Paraaortic lymph node (tissue), 1 donor: ENCODE measurements around a stretch of chr2.

GRCh38 chr2:189160481-189161099 is 19.0 kb downstream of the COL5A2 start:
- PRO-cap: no peak

GRCh38 chr2:189579409-189580532 is 815 bp downstream of the SLC40A1 start:
- PRO-cap: no peak

- PRO-cap: no peak
Observed at GRCh38 chr2:190159407-190159915, 21.2 kb upstream of the C2orf88 start.

DNA sequence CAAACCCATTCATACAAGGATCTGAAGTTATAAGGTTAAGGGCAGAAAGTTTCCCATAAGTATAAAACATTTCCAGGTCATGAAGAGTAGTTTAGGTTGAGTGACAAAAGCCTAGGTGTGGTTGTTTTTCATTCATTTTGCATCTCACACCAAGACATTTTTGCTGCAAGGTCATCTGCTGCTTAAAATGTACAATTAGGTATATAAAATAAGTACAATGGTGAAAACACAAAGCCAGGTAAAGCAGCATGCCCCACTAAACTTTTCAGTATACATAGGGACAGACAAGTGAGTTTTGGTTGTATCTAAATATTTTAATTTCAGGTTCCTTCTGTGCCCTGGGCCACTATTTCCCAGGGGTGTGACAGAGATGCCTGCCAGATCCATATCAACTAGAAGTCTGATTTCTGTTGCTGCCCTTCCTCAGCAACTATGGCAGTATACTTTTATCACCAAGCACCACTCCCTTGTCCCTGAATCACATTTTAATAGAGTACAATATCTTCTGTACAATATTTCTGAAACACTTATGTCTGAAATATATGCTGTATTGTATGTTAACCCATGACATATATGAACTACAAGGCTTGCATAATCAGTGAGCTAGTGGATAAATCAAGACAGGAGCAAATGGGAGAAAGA is 21.2 kb downstream of the C2orf88 start:
- PRO-cap: no peak

GRCh38 chr2:190477771-190478618 is 56.5 kb downstream of the NEMP2 start:
- PRO-cap: no peak

DNA sequence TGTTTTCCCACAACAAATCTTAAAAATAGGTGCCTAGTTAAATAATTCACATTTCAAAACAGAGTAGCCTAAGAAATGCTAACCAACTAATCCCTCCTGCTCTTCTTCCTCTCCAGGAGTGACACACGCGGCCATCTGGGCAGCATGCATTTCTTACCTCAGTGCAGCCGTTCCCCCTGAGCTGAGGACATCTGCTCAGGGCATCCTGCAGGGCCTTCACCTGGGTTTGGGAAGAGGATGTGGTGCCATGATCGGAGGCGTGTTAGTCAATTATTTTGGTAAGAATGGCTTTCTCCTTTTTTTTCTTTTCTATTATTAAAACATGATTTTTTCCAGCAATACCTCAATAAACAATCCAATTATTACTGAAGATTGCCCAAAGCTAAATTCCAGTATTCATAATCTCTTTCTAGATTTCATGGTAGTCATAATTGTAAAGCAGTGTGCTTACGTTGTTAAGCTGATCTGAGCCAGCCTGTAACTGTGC is 45.9 kb downstream of the NEMP2 start:
- PRO-cap: no peak

DNA sequence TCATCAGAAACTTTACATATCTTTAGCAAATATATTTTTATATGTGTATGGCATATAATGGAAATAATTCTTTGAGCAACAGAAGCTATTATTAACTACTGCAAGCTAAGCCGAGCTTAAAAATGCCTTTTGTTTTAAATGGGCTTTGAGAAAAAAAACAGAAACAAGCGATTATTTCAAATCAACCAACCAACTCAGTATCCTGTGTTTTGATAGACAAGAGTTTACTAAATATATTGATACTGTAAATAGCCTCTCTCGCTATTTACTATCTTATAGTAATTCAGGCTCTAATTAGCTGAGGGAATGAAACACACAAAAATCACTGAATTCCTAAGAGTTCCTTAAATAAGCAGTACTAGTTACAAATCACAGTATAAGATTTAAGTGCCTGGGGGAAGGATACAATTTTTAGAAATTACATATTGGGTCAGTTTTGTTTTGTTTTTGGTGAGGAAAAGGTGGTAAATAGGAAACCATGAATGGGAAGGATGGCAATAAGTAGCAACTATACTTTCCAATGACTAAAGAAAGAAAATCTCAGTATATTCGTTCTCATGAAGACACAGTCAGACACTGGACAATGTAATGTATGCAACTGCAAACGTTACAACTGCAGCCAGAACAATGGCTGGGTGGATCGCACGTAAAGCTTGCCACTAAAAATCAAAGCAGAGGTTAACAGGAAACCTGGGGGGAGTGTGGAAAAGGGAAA is 33.6 kb downstream of the NEMP2 start:
- PRO-cap: no peak

- PRO-cap: no peak
Observed at GRCh38 chr2:190900286-190901229, 19.9 kb downstream of the GLS start.

GRCh38 chr2:190948513-190949185 is 65.3 kb downstream of the STAT1 start:
- PRO-cap: no peak

DNA sequence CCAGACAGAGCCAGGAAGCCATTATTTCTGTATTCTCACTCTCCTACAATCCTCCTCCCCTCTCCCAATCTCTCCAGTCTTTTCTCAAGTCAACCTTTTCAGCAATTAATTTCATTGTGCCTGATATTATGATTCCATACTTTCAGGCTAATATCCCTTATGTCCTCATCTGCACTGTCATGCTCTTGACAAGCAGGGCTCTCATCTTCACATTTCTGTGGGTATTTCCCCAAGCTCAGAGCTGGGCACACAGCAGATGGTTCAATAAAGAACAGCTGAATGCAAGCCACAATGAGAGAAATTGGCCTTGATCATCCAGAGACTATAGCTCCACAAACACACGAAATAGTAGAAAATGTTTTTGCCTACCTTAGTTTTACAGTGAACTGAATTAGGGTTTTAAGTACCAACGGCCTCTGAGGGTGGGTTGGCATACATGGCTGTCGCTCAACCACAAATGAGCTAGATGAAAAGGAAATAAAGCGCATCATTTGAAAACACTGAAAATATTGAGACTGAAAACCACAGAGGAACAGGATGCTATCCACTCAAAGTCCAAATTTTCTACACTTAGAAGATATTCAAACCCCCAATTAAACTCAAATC is 47.5 kb upstream of the STAT1 start:
- PRO-cap: bidirectional peak, plus-strand start at position 519 of the sequence, minus-strand start at position 459 of the sequence

DNA sequence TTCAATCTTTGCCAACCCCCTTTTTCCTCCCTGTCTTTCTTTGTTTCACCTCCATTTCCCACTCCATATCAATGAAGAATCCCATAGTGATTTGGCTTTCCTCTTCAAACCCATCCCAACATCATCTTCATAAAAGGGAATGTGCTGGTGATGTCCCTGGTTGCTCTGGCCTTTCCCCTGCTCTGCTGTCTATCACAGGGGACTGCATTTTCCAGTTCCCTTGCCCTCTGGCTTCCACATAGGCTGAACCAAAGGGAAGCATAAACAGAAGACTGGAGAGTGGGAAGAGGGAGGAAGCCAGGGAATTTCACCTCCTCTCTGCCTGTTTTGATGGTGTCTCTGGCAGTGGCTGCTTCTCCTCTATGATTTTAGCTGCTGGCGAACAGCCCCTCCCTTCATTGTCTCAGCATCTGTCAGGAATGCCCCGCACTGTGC is 12.5 kb upstream of the MYO1B start:
- PRO-cap: unidirectional peak, plus-strand start at position 267 of the sequence

DNA sequence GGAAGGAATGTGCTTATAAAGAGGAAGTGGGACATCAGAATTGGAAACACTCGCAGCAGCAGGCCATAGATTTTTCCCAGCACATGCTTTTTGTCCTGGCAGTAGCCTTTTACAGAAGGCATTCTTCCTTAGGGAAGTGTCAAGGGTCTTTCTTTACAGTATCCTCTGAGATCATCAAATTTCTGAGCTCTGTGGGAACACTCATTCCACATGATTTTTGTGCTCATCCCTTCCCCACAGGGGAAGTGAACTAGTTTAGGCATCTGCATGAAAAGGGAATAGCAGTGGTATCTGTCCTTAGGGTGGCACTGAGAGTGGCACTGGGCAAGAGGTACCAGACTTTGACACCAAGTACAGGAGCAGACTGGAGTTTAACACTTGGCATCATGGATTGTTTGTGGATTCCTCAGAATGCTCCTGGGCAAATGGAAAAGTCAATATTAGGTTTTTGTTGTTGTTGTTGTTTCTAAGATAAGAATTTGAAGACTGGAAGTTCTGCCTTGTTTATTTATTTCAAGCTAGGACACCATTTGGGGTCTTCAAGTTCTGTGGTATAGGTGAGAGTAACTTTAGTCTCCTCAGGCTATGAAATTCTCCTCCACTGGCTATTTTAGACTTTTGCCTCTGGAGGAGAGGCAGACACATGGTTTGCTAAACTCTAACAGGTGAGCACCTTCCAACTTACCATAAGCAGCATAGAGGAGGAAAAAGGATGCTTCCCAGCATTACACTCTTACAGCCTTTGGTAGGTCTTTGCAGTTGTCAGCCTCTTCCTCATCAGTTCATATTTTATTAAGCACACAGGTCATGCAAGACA is 4.2 kb downstream of the MYO1B start:
- PRO-cap: no peak

DNA sequence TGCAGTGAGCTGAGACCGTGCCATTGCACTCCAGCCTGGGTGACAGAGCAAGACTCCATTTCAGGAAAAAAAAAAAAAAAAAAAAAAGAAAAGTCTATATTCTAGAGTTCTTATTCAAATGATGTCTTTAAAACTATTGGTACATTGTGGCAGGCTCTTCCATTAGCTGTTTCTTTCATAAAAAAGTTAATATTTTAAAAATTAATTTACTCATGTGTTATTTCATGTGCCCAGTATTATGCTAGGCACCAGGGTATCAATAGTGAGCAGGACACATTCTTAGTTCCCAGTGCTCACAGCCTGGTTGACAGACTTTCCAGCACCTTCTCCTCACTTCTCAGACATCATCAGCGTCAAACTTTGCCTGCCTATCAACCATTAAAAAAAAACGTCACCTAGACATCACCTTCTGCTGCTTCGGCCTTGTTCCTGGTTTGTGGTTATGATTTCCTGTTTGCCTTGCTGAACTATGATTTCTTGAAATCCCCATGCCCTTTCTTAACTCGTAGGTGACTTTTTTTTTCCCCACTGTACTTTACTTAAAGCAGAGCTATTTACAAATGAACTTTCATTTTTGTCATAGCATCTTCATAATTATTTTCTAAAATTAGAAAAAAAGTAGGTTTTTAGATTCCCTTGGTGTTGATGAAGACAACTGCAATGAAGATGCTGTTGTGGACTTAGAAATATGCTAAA is 60.4 kb upstream of the NABP1 start:
- PRO-cap: bidirectional peak, plus-strand start at position 443 of the sequence, minus-strand start at position 302 of the sequence

DNA sequence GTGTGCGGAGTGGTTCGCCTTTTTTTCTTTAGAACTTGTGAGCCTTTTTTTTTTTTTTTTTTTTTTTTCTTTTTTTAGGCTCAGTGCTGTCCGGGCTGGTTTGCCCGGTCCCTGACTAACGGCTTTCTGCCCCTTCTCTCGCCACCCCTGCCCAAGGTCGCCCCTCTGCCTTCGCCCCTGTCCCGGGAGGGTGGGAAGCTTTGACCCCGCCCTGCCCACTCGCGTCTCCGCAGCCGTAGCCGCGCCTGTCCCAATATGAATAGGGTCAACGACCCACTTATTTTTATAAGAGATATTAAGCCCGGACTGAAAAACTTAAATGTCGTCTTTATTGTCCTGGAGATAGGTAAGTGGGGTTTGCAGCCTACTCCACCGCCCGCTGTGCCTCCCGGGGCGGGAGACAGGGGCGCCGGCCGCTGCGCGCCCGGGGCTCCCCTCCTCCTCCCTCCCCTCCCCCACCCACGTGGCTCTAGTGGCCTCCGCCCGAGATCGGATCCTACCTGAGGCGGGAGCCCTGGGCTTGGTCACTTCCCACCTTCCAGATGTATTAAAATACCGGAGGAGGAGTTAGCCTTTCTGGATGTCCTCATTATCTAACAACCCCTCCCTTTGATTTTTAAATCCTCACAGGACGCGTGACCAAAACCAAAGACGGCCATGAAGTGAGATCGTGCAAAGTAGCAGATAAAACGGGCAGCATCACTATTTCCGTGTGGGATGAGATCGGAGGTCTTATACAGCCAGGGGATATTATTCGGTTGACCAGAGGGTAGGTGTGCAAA is 615 bp downstream of the NABP1 start:
- PRO-cap: bidirectional peak, plus-strand start at position 486 of the sequence, minus-strand start at position 390 of the sequence

DNA sequence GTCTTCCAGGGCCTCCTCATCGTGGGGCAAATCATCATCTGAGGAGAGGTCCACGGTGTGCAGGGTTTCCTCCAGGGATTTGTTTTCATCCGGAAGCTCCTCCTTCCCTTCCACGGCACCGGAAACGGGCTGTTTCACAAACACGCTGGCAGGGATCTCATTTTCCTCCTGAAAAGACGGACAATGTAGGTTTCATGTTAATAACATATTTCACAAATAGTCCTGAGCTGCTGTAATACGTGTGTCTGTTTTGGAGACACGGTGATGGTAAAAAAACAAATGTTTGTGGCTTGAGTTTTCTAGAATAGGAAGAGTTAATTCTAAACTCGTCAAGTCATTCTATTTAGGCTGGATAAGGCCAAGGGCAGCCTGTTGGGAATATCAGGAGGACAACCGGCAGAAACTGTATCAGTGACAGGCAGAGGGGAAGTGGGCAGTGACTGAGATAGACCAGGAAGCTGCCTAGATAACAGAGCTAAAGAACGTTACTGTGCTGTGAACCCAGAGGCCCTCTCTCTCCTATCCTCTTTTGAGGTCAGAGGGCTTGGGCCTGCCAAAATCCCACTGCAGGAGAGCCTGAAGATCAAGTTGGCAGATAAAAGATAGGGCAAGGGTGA is 10.2 kb downstream of the CAVIN2 start:
- PRO-cap: no peak

DNA sequence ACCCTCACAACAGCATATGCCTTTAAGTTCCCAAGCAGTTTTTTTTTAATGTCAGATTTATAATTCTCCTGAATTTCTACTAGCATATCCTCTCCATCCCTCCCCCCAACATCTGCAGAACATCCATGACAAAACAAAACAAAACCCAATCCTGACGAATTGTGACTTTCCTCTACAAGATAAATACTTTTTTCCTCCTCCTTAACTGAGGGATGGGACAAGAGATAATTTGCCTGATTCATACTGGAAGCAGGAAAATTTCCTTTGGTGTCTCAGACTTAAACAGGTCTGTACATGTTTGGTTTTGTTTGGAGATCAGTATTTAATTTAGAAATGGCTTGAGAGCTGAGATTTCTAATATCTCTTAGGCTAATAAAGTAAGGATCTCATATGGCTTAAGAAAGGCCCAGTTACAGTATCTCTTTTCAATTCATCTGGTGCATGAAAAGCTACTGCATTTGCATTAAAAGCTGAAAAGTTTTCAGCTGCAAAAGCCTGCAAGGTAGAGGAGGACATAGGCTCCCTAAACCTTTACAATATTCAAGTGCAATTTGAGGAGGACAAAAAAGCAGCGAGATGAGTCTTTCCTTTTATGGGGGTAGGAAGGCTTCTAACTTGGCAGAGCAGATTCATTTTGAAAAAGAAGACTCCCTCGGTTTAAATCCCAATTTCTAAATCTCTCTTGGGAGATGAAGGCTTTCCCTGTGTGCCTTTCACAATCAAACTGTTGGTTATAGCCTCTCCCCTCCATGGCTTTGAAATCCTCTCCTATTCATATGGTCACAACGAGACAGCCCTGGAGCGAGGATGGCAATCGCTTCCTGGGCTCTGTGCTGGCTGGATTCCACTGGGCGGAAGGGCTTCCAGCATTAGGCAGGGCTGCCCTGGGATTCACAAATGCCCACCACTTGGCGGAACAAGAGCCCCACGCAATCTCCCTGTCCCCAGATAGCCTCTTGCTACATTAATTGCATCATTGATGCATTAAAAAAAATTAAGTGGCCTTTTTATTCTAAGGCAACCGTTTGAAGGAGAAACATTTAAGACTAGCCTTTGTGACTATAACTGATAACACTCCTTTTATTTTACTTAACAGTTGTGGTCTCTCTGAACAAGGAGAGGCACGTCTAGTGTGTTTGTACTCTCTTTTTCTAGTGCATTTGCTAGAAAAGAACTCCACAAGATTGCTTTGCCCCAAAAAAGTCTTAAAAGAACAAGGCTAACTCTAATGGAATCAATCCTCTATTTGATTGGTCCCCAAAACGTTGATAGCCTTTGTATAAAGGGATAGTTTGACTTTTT is 1.8 kb downstream of the CAVIN2 start:
- PRO-cap: no peak

GRCh38 chr2:195559430-195560066 is 97.5 kb upstream of the SLC39A10 start:
- PRO-cap: no peak

DNA sequence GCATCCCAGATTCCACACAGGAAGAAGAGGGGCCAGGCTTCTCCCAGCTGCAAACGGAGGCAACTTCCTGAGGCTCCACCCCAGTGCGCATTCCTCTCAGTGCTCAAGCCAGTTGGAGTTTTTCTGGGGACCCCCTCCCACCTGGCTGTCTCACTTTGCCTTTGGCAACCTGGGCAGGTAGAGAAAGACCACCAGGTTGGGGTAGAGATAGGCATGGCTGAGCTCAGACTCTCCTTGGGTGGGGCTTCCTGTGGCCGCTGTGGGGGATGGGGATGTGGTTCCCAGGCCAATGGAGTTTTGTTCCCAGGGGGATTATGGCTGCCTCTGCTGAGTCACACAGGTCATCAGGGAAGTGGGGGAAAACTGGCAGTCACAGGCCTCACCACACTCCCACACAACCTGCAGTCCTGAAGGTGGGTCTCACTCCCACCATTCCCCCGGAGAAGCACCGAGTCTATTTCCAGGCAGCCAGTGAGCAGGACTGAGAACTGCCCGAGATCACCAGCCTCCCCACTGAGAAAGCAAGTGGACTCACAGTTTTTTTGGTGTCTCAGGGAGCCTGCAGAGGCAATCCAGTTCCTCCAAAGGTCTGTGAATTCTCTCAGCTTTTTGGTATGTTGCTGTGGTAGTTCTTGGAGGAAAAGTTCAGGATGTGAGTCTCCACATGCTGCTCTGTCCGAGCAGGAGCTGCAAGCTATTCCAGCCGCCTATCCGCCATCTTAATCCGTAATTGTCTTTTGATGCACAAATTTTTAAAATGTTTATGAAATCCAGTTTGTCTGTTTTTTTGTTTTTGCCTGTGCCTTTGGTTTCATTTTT is 38.2 kb downstream of the SLC39A10 start:
- PRO-cap: no peak

DNA sequence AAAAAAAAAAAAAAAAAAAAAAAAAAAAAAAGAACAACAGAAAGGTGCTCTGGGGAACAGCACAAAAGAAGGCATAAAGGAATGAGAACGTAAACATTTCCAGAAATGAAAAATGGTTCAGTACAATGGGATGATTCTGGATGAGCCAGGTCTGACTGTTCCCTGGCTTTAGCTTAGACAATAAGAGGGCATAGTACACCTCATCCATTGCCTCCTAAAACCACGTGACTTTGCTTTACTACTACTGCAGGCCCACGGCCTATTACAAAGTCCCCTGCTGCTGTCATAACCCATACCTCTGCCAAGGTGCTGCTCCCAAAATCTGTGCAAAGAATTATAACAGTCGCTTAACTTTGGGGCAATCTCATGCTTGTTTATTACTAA is 26.9 kb downstream of the STK17B start:
- PRO-cap: no peak

DNA sequence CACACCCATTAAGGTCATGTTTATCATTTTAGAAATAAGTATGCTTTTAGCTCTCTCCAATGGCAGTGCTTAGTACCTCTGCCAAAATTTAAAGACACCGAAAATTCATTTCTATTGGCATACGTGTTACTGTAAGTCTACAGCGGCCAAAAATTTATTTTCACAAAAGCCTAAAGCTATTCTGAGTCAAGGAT is 13.8 kb downstream of the STK17B start:
- PRO-cap: no peak